ENCODE results near the genes ZNF718, TMEM271 and MAEA.

GRCh38 chr4:124185-125146, at the start of gene ZNF718:
ZNF718 (plus strand) TSS chr4:124501.
- PRO-cap, 4 experiments, result peak in 4 of 4 experiments; most common plus-strand start chr4:124485 (in 3); most common minus-strand start chr4:124904 (in 3)
- RAMPAGE, long total RNA, 4 experiments, result start-site peak on the plus strand in 4 of 4 experiments, at chr4:124499-124527 at its widest, 83 to 245 reads per replicate

GRCh38 chr4:472839-473223, 26.1 kb downstream of the ZNF721 start:
- PRO-cap, 4 experiments, result peak in 3 of 4 experiments; most common plus-strand start chr4:473124 (in 3)
- RAMPAGE, long total RNA, 4 experiments, result no peak in any of the 4 experiments

DNA sequence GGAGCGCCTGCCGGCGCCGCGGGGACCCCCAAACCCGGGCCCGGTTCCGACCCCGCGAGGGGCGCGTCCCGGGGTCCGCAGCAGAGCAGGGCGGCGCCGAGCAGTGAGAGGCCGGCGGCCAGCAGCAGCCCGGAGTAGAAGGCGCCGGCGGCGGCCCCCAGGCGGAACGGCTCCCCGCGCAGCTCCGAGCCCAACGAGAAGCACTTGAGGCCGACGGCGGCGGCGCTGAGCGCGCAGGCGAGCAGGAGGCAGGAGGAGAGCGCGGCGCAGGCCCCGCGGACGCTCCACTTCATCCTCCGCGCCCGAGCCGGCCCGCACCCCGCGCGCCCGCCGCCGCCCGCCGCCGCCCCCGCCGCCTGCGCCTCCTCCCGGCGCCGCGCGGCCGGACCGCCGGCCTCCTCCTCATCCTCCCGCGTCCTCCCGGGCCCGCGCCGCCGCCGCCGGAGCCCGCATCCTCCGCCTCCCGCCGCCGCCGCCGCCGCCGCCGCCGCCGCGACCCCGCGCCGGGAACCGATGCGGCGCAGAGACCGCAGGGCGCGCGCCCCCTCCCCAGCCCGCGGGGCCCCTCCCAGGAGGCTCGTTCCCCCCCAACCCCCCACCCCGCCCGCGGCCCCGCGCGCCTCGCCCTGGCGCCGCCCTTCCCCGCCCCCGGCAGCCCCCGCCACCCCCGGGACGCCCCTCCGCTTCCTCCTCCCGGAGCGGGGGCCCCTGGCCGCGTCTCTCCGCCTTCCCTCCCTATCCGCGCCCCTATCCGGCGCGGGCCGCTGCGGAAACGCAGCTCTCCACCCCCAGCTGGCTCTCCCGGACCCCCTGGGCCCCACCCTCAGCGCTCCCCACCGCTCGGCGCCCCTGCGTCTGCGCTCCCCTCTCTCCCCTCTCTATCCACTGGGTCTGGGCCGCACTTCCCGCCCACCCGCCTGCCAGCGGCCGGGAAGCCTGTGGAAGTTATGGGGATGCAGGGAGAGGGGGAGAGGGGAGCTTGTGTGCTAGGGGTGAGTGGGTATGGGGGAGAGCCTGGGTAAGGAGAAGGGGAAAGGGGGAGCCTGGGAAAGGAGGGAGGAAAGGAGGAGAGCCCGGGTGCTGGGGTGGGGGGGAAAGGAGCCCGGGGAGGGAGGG, at the start of gene TMEM271:
Gene TMEM271, minus strand, starts transcription at position 526 of the 1,116 bp plus-strand sequence.
- PRO-cap, 4 experiments, result peak in 3 of 4 experiments; most common minus-strand start position 492 of the sequence (in 2)
- RAMPAGE, long total RNA, 4 experiments, result no peak in any of the 4 experiments

GRCh38 chr4:674794-675579, 645 bp downstream of the MYL5 start:
- PRO-cap, 4 experiments, result peak in 1 of 4 experiments; most common plus-strand start chr4:675289 (in 1); most common minus-strand start chr4:675153 (in 1)
- RAMPAGE, long total RNA, 4 experiments, result no peak in any of the 4 experiments

DNA sequence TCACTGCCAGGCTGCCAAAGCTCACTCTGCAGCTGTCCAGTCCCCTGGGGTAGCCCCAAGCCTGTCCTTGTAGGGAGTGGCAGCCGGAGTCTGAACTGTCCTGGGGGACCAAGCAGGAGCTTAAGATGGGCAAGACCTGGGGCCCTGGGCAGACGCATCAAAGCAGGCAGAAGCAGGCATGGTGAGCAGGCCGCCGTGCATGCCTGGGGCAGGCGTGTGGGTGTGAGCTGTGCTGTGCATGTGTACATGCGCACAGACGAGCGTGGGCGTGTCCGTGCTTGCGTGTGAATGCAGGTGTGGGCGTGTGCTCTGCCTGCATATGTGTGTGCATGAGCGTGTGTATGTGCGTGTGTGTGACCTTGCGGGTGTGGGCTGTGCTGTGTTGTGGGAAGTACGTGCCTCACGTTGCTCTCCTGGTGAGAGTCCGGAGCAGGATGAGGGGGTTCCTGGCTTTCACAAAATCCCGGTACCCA, 3.5 kb downstream of the MYL5 start:
- PRO-cap, 4 experiments, result no peak in any of the 4 experiments
- RAMPAGE, long total RNA, 4 experiments, result no peak in any of the 4 experiments

- PRO-cap, 4 experiments, result peak in 4 of 4 experiments; most common plus-strand start chr4:787118 (in 3); most common minus-strand start chr4:787008 (in 3)
- RAMPAGE, long total RNA, 4 experiments, result start-site peak on the minus strand in 4 of 4 experiments, at chr4:786939-787044 at its widest, 9 to 38 reads per replicate
Measured at GRCh38 chr4:786229-787427, 39.3 kb downstream of the CPLX1 start.

- PRO-cap, 4 experiments, result peak in 2 of 4 experiments; most common plus-strand start chr4:836990 (in 2)
- RAMPAGE, long total RNA, 4 experiments, result no peak in any of the 4 experiments
Measured at GRCh38 chr4:836651-837232, 10.8 kb upstream of the CPLX1 start.

- PRO-cap, 4 experiments, result no peak in any of the 4 experiments
- RAMPAGE, long total RNA, 4 experiments, result no peak in any of the 4 experiments
Measured at GRCh38 chr4:878664-879060, 52.7 kb upstream of the CPLX1 start.

GRCh38 chr4:924137-924407, 8.0 kb downstream of the GAK start:
- PRO-cap, 4 experiments, result no peak in any of the 4 experiments
- RAMPAGE, long total RNA, 4 experiments, result no peak in any of the 4 experiments

DNA sequence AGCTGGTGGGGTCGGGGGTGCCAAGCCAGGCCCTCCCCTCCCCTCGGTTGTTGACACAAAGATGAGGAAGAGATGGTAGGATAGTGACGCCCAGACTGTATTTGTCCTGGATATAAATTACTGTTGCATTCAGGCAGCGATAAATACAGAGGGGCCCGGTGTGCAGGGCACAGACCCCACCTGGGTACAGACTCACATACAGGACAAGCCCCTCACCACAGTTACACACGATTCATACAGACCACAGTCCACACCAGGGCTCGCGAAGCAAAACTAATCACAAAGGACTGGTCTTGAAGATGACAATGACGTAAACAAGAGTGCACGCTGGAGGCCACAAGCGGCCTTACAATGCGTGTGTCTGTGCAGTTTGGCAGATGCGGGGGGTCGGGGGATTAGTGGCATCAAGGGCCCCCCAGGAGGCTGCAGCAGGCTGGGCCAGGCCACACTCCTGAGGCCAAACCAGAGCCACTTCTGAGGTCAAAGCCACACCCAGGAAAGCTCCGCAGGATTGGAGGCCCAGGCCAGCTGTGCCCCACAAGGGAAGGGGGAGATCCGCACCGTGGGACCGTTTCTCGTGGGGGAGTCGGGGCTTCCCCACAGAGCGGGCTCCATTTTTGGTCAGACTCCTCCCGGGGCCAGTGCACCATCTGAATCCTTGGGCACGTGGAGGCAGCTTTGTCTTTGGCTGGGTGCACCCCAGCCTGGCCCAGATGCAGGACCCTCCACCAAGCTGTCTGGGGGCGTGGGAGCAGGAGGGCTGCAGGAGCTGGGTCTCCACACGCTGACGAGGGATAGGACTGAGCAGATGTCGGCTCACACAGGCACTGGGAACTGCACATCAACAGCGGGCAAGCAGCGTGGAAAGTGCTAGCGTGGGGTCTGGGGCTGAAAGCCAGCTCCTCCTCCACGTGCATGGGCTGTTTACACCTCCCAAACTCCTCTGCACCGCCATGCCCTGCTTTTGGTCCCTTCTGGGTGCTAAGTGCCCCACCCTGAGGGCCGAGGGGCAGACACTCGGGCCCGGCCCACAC, 14.2 kb downstream of the DGKQ start:
- PRO-cap, 4 experiments, result no peak in any of the 4 experiments
- RAMPAGE, long total RNA, 4 experiments, result no peak in any of the 4 experiments

GRCh38 chr4:961540-962096, 11.8 kb downstream of the DGKQ start:
- PRO-cap, 4 experiments, result no peak in any of the 4 experiments
- RAMPAGE, long total RNA, 4 experiments, result no peak in any of the 4 experiments

DNA sequence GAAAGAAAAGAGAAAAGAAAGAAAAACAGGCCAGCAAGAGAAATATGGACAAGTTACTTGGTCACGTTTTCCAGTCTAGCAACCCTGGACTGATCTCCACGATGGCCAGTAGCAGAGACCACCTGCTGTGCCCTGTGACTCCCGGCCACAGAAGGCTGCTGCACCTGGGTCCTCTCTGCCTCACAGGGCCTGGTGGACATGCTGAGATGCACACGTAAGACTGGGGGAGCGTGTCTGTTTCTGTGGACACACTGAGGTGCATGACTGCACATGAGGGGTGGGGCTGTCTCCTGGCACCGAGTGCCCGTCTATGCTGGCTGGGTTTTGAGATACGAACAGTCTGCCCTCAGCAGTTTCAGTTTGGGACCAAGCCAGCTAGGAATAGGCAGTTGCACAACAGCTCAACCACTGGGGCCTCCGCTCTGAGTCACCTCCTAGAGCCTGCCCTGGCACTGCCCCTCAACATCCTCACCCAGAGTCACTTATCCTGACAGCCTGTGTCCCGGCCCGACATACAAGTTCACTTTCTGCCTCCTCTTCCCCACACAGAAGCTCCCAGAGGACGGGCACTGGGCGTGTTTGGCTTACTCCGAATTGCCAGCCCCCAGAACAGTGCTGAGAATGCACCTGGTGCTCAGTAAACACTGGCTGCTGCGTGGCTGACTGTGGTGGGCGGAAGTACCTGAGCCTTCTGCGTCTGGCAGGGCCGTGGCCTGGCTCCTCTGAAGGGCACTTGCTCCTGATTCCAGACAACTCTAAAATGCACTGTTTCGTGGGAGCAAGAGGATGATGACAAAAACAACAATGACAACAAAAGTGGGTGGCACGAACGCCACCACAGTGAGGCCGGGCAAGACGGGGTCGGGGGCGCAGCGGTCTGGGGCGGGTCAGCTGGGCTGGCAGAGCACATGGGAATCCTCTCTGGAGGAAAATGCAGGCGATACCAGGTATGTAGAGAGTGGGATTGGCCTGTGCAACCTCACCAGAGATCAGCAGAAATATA, 30.9 kb downstream of the RNF212 start:
- PRO-cap, 4 experiments, result no peak in any of the 4 experiments
- RAMPAGE, long total RNA, 4 experiments, result no peak in any of the 4 experiments

DNA sequence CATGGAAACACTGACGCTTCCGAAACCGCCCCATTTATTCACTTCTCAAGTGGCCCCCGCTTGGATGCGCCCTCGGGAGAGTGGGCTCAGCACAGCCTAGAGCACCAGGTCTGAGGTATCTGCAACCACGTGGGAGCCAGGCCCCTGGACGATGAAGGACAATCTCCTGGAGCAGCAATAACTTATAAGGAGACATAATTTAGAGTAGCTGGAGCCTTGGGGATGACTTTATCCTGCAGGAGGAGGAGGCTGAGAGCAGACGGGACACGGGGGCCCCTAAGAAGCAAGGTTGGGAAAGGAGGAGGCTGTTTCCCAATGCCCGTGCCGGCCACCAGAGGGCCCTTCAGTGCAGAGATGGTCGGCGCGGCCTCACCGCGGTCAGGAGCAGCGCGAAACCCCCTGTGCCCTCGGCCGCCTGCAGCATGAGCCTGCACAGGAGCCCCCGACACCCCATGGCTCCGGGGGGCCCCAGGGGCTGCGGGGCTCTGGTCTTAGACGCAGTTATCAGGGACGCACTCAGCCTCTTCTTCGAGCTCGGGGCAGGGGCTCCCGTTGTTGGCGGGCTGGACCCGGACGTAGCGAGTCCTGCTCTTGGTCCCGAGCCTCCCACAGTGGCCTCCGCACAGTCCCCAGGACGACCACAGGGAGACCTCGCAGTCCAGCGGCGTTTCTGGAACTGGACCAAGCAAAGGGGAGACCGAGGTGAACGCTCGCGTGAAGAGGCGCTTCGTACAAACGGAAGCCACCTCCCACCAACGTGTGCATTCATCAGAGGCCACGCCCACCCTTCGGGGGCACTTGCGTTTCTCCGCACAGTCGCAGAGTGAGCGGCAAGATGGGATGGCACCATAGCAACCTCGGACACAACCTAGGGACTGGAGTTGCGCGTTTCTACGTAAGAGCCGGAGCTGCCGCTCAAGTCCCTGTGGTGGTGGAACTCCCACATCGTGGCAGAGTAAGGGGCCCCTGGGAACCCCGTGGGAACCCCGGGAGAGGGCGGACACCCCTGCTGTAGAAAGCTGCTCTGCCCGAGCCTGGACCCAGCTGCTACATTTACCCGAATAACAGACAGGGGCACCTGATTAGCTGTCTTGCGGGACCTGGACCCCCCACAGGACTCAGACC, 5.0 kb downstream of the SPON2 start:
- PRO-cap, 4 experiments, result peak in 3 of 4 experiments; most common plus-strand start position 826 of the sequence (in 2); most common minus-strand start position 704 of the sequence (in 2)
- RAMPAGE, long total RNA, 4 experiments, result start-site peak on the minus strand in 1 of 4 experiments, centred at position 463 of the sequence, 27 reads per replicate

GRCh38 chr4:1172232-1172454, 240 bp downstream of the SPON2 start:
- PRO-cap, 4 experiments, result peak in 1 of 4 experiments; most common plus-strand start chr4:1172311 (in 1)
- RAMPAGE, long total RNA, 4 experiments, result no peak in any of the 4 experiments

- PRO-cap, 4 experiments, result peak in 1 of 4 experiments; most common plus-strand start chr4:1194469 (in 1); most common minus-strand start chr4:1194465 (in 1)
- RAMPAGE, long total RNA, 4 experiments, result no peak in any of the 4 experiments
Measured at GRCh38 chr4:1194176-1195705, 22.4 kb upstream of the SPON2 start.

DNA sequence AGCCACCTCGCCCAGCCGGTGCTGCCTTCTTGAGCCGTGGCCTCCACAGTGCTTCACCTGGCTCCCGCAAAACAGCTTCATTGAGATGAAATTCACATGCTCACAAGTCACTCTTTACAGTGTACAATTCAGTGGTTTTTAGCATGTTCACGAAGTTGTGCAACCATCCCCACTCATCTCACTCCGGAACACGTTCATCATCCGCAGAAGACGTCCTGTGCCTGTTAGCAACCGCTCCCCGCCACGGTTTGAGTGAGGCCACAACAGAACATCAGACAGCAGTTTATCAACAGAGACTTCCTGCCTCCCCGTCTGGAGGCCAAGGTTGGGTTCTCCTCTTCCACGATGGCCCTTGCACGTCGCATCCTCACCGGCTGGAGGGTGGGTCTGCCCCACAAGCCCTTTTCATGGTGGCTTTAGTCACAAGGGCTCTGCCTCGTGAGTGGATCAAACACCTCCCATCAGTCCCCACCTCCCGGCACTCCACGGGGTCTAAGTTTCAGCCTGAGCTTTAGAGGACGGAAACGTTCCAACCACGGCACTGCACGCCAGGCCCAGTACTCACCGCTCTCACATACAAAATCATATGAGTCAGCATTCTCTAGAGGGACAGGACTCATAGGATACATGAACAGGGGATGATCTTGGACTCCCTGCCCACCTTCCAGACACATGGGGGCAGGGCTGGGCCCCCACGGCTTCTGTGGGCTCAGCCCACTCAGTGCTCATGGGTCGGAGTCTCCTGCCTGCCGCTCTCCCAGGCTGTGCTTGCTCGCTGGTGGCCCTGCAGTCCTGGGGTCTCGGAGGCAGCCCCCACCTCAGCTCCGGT, 29.7 kb upstream of the SPON2 start:
- PRO-cap, 4 experiments, result peak in 4 of 4 experiments; most common plus-strand start position 330 of the sequence (in 3); most common minus-strand start position 50 of the sequence (in 2)
- RAMPAGE, long total RNA, 4 experiments, result start-site peak on the minus strand in 1 of 4 experiments, centred at position 467 of the sequence, 7 reads per replicate

- PRO-cap, 4 experiments, result no peak in any of the 4 experiments
- RAMPAGE, long total RNA, 4 experiments, result no peak in any of the 4 experiments
Measured at GRCh38 chr4:1209051-1209513, 36.7 kb upstream of the SPON2 start.

- PRO-cap, 4 experiments, result peak in 4 of 4 experiments; most common minus-strand start chr4:1289642 (in 2)
- RAMPAGE, long total RNA, 4 experiments, result no peak in any of the 4 experiments
Measured at GRCh38 chr4:1288878-1289777, 563 bp upstream of the MAEA start.

DNA sequence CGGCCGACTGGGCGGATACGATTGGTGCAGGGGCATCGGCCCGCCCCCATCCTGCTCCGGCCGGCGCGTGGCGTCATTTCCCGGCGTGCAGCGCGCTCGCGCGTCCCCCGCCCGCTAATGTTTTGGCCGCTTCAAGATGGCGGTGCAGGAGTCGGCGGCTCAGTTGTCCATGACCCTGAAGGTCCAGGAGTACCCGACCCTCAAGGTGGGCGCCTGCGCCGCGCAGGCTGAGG, at the start of gene MAEA:
Gene MAEA, plus strand, starts transcription at position 114 of the 233 bp plus-strand sequence.
- PRO-cap, 4 experiments, result peak in 4 of 4 experiments; most common plus-strand start position 134 of the sequence (in 4)
- RAMPAGE, long total RNA, 4 experiments, result start-site peak on the plus strand in 3 of 4 experiments, centred at positions 119 to 126 of the sequence, 384 to 456 reads per replicate

- PRO-cap, 4 experiments, result no peak in any of the 4 experiments
- RAMPAGE, long total RNA, 4 experiments, result no peak in any of the 4 experiments
Measured at GRCh38 chr4:1294473-1295532, 5.1 kb downstream of the MAEA start.

Measured in spleen (tissue), 7 donors.